Placental epithelial cell (primary cell): ENCODE measurements around the gene MMS22L.

DNA sequence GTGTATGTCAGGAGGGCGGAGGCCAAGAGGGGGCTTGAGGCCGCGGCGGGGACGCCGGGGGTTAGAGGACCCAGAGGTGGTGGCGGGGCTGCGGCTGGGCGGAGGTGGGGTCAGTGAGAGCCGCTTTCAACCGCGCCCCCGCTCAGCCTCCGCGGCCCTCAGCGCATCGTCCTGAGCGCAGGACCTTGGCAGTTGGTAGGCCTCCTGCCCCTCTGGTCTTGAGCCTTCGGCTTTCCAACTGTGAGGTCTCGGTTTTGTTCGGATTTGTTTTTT lies 291 bp upstream of the SRSF12 start:
- CAGE, long polyA plus RNA, result no peak

- CAGE, long polyA plus RNA, result no peak
Observed at GRCh38 chr6:89161485-89162436, 15.9 kb downstream of the PM20D2 start.

DNA sequence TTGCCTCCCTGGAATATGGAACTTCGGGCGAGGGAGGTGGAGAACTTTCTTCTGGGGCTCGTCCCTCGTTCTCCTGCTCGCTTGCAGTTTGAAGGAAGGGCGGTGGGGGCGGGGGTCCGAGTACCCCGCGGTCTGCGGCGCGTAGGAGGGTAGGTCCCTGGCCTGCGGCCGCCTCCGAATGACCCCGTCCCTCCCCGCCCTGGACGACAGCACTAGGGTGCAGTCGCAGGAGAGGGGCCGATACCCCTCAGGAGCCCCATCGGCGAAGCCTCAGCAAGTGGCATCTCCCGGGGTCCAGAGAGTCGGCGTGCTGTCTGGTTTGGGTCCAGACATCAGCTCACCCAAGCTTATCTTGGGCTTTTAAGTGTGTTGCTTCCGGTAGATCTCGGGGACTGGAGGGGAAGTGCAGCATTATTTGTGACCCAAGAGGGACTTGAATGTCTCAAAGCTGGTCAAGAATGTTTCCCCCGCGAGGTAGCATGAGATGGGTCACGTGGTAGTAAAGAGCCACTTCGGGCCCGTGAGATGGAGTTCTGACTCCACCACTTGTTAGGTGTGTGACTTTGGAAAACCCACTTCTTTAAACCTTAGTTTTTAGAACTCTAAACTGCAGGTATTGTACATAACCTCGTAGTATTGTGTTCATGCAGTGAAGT lies 785 bp downstream of the ANKRD6 start:
- CAGE, long polyA plus RNA, result no peak

GRCh38 chr6:89950981-89951961 lies 57.0 kb downstream of the GJA10 start:
- CAGE, long polyA plus RNA, result no peak

- CAGE, long polyA plus RNA, result no peak
Observed at GRCh38 chr6:89985358-89985680, 91.0 kb downstream of the GJA10 start.

DNA sequence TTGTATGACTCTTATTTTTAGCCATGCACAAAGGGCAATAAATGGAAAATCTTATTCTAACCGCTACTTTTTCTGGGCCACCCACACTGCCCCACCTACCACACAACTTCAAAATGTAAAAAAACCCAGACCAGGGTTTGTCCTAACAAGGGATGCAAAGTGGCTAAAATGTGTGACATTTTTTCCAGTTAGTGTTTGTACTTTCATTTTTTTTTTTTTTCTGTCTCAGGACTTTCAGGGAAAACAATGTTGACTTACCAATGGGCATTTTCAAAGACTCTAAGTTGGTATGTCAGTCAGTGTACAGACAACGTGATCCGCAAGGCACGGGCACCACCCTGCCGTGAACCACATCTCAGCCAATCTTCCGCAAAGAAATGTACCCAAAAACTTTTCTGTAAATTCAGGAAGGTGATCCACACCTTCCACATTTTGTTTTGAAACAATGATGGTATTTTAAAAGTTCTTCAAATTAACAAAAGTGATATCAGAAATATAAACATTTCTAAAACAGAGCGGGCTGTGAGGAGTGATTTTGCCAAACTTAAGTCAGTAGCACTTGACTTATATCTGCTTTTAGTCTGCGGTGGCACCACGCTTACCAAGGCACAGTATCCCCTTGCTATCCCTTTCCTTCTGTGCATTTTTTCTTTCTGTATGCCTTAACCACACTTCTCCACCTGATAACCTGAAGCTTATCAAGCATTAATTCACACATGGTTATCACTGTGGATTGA lies 185.6 kb downstream of the GJA10 start:
- CAGE, long polyA plus RNA, result no peak

GRCh38 chr6:90439308-90439571 lies 142.6 kb upstream of the BACH2 start:
- CAGE, long polyA plus RNA, result no peak

GRCh38 chr6:92296601-92296938 lies 1122.8 kb downstream of the EPHA7 start:
- CAGE, long polyA plus RNA, result no peak

DNA sequence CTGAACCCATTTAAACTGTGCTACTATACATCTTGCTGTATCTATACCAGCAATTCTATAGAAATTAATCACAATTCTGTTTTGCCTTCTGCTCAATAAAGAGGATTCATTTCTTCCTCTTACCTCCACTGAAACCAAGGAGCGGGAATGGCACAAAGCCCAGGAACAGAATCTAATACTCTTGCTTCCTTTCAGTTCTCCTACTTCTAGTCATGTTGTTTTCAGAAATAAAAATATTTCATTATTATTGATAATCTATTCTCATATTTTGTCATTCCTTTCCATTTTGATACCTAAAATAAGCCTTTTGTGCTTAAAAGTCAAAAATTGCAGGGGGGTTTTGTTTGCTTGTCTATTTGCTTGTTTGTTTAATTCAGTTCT lies 575.6 kb upstream of the EPHA7 start:
- CAGE, long polyA plus RNA, result no peak

DNA sequence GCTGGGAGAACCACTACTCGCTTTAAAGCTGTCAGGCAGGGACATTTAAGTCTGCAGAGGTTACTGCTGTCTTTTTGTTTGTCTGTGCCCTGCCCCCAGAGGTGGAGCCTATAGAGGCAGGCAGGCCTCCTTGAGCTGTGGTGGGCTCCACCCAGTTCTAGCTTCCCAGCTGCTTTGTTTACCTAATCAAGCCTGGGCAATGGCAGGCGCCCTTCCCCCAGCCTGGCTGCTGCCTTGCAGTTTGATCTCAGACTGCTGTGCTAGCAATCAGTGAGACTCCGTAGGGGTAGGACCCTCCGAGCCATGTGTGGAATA lies 703.6 kb upstream of the MANEA start:
- CAGE, long polyA plus RNA, result no peak

GRCh38 chr6:95576316-95576638 lies 1.1 kb upstream of the MANEA start:
- CAGE, long polyA plus RNA, result no peak

DNA sequence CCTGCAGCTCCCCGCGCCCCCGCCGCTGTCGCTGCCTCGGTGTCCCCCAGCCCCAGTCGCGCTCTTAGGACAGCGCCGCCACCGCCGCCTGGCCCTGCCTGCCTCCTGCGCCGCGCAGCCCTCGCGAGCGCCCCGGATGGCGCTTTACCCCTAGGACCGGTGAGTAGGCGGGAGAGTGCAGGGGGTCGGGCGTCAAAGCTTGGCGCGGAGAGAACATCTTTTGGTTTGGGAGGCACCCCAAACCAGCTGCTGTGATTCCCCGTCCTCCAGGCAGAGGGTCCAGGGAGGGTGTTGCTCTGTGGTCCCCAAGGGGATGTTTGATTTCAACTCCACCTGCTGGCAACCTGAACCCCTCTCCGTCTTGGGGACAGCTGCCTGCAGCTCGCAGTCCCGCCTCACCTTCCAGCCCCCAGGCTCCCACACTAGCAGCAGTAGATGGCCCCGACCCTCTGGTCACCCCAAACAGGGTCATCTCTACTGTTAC lies 322 bp downstream of the FUT9 start:
- CAGE, long polyA plus RNA, result no peak

DNA sequence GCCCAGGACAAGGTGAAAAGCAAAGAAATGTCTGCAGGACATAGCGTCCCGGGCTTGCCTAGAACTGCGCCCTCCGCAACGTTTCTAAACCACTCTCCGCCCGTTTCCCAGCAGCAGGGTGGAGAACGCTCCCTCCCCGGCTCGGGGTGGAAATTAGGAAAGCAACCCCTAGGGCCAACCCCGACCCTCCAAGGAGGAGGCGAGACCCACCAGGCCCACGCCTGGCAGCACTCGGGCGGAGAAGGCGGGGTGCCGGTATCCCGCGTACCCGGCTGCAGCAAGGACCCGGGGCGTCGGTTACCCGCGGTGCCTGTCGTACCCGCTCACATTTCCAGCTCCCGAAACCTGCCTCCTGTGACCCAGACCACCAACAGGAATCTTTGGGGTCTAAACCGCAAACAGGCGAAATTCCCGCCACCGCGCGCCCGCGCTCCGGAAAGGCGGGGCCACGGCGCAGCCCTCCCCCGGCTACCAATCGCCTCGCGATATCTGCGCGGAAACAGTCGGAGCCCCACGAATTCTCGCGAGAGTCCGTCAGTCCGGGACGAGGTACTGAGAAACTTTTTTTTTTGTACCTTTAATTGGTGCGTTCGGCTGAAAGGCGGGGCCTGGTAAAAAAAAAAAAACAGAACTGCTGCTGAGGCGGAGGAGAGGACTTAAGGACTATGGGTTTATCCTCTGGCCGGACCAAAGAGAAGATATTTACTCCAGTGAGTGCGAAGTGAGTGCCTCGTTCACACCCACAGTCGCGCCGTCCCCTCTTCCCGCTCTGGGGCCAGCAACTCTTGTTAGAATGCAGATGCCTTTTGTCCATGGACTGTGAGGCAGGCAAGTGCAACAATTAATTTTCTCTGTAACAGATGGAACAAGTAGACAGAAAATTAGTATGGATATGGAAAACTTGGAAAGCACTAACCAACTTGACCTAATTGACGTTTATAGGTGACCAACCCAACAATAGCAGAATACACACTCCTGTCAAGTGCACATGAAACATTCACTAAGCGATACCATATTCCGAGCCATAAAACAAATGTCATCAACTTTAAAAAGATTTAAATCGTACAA lies at the start of gene MMS22L:
TSS of gene MMS22L (minus strand) at position 440 of the 1,068 bp plus-strand sequence.
- CAGE, long polyA plus RNA, result no peak

DNA sequence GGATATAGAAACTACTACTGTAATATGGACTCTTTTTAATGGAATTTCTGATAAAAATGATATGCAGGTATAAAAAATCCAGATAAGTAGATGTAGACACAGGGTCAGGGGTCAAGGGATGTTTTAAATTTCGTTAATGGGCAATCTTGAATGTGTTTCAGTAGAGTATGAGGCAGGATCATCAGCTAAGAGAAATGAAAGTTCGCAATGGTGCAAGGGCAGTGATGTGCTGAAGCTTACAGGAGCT lies 681.3 kb upstream of the MMS22L start:
- CAGE, long polyA plus RNA, result no peak

DNA sequence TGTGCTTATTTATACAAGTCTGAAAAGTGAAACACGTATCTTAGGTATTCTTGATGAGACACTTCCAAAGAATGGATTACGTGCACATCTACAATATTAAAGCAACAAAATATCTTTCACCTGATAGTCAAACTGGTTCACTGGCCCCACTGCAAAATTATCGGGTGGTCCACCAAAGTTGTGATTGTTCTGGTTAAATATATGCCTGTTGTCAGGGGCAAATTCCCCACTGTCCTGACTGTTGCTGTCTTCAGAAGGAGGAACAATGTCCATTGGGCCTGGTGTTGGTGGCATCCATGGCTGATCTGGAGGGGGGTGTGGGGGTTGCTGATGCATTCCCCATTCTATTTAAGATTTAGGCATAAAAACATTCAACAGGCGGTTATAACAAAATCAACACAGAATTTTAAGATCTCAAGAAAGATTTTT lies 14.5 kb downstream of the PNISR start:
- CAGE, long polyA plus RNA, result no peak

DNA sequence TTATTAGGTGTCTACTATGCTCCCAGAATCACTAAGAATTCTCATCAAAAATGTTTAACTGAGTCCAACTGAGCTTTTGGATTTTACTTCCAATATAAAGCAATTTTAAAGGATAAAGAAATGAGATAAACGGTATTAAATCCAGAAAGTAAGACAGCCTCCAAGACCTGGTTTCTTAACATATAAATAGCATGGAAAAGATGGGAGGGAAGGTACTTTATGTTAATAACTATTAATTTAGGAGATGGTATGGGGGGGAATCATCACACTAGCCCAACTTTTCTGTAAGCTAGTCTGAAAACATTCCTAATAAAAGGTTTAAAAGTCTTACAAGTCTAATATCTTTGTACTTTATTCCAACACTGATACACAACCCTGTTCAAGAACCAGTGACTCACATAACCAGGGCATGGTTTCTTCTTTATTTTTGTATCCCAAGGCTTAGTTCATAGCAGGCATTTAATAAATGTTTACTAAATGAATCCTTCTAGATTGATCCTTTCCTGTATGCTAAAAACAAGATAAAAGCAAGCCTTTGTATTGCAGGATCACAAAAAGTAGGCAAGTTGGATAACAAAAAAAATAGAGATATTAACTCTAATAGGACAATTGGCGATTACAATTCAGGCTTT lies 9.8 kb downstream of the PNISR start:
- CAGE, long polyA plus RNA, result no peak

- CAGE, long polyA plus RNA, result no peak
Observed at GRCh38 chr6:99521158-99522249, 655 bp downstream of the TSTD3 start.

- CAGE, long polyA plus RNA, result no peak
Observed at GRCh38 chr6:99547253-99547944, 21.1 kb downstream of the CCNC start.

DNA sequence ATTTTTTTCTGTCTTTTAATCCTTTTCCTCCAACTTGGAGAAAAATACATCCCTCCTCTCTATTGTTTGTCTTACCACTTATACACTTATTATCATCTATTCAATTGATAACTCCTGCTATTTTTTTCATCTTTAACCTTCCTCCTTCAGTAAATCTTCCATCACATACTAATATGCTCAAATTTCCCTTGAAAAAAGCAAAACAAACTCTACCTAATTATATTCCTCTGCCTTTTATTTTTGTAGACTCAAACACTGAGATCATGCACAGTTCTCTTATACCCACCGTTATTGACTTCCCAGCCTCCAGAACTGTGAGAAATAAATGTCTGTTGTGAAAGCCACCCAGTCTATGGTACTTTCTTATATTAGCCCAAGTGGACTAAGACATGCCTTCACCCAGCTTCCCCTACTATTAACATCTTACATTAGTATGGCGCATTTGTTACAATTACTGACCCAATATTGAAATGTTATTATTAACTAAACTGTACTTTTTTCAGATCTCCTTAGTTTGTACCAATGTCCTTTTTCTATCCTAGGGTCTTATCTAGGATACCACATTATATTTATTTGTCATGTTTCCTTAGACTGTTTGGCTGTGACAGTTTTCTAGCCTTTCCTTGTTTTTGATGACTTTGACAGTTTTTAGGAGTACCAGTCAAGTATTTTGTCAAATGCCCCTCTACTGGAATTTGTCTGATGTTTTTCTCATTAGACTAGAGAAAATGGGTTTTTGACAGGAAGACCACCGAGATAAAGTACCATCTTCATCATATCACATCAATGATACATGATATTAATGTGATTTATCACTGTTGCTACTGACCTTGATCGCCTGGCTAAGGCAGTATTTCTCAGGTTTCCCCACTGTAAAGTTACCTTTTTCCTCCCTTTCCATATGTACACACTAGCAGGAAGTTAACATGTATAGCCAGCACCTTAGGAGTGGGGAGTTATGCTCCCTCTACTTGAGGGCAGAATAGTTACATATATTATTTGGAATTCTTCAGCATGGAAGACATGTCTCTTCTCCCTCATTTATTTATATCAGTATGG lies 14.7 kb downstream of the CCNC start:
- CAGE, long polyA plus RNA, result no peak

- CAGE, long polyA plus RNA, result no peak
Observed at GRCh38 chr6:99613369-99614512, 7.1 kb downstream of the PRDM13 start.